Colic lymph node (tissue), 1 donor: ENCODE results near the gene MPRIP.

DNA sequence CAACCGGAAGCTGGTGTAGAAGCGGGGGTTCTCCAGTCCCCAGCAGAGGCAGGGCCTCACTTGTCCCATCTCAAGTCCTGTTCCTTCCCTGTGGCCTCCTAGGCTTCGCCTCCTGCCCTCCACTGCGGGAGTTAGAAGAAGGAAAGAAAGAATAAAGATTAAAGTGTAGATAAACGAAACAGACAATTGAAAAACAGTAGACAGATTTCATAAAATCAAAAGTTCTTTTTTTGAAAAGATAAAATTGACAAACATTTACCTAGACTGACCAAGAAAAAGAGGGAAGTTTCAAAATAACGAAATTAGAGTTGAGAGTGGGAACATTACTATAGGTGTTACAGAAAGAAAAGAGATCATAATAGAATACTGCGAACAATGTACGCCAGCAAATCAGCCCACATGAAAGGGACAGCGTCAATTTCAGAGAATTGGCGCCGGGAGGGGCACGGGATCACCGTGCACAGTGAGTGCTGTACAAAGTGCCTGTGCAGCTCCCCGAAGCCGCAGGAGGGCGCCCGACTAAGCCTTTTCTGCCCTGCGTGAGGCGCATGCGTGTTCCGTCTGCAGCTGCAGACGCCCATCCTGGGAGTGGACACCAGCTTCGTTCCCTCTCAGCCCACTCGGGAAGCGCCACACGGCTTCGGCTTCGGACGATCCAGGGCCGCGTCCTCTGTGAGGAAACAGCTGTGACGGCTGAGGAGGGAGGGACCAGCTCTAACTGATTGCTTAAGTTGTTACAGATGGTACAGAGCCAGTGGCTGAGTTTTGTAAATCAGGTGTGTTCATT lies 15.1 kb upstream of the ZNF287 start:
- PRO-cap = bidirectional peak, plus-strand start at position 572 of the sequence, minus-strand start at position 294 of the sequence

DNA sequence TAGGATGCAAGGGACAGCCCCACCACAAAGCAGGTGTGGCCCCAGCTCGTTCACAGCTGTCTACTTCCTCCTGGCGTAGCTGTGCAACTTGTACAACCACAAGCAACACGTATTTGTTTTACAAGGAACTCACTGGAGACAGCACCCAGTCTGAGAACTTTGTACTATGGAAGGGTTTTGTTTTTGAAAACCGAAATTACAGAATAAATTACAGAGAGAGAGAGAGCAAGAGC lies 17.4 kb upstream of the TNFRSF13B start:
- PRO-cap = bidirectional peak, plus-strand start at position 123 of the sequence, minus-strand start at position 62 of the sequence

GRCh38 chr17:17021032-17022042 lies 20.9 kb upstream of the MPRIP start:
- PRO-cap = no peak

- PRO-cap = no peak
These were observed 16.6 kb upstream of the MPRIP start for GRCh38 chr17:17025569-17026211.

DNA sequence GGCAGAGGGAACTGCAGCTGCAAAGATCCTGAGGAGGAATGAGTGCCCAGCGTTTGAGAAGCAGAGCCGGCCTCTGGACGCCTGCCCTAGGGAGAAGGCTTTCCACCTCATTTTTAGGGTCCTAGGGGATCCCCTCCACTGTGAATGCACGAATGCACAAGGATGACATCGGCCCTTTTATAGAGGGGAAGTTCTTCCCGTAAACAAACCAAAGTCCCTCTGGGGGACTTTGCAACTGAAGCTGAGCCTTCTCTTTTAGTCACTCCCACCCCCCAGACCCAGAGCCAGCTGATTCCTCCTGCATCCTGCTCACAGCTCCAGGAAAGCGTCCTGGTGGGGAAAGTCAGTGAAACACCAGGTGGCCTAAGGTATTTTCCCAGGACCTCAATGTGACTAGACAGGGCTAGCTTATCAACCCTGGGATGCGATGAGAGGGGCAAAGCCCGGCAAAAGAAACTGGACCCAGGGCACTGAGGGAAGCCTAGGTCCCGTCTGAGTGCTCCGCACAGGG lies 13.1 kb upstream of the MPRIP start:
- PRO-cap = no peak

DNA sequence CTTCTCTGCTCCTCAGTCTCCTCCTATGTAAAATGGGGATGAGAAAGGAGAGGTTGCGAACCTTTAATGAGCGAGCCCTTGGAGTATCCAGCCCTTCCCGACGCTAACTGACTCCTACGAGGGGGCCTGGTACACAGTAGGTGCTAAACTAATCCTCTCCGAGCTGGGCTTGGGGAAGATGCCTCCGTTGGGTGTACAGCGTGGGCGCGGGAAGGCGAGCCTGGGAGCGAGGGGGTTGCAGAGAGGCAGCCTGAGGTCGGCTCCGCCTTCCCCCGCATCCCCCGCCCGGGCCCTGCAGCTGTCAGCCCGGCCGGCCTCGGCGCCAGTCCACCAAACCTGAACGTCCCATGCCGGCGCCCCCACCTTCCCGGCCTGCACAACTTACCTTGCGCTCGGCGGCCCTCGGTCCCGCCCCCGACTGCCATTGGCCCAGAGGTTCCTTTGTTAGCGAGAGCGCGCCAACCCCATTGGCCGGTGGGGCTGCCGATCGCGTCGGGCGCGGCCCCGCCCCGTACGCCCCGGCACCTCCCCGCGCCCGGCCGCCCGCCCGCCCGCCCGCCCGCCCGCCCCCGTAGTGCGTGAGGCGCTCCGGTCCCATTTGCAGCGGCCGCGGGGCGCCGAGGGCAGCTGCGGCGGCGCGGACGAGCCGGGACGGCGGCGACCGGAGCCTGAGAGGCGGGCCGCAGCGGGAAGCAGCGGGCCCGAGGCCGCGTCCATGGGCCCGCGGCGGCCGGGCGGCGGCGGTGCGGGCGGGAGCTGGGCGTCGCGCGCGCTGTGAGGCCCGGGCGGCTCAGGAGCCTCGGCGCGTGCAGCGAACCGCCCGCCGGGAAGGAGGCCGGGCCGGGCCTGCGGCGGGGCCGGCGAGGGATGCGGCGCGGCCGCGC lies at the start of gene MPRIP:
TSS of gene MPRIP (plus strand) at position 572 of the 884 bp plus-strand sequence.
- PRO-cap = bidirectional peak, plus-strand start at position 601 of the sequence, minus-strand start at position 338 of the sequence

GRCh38 chr17:17043618-17044166 lies 1.4 kb downstream of the MPRIP start:
- PRO-cap = no peak

- PRO-cap = no peak
These were observed 5.2 kb downstream of the MPRIP start for GRCh38 chr17:17047181-17048129.

GRCh38 chr17:17126467-17126994 lies 79.6 kb downstream of the PLD6 start:
- PRO-cap = no peak

- PRO-cap = no peak
These were observed 47.7 kb downstream of the PLD6 start for GRCh38 chr17:17158326-17159026.

GRCh38 chr17:17173838-17174185 lies 32.3 kb downstream of the PLD6 start:
- PRO-cap = no peak

DNA sequence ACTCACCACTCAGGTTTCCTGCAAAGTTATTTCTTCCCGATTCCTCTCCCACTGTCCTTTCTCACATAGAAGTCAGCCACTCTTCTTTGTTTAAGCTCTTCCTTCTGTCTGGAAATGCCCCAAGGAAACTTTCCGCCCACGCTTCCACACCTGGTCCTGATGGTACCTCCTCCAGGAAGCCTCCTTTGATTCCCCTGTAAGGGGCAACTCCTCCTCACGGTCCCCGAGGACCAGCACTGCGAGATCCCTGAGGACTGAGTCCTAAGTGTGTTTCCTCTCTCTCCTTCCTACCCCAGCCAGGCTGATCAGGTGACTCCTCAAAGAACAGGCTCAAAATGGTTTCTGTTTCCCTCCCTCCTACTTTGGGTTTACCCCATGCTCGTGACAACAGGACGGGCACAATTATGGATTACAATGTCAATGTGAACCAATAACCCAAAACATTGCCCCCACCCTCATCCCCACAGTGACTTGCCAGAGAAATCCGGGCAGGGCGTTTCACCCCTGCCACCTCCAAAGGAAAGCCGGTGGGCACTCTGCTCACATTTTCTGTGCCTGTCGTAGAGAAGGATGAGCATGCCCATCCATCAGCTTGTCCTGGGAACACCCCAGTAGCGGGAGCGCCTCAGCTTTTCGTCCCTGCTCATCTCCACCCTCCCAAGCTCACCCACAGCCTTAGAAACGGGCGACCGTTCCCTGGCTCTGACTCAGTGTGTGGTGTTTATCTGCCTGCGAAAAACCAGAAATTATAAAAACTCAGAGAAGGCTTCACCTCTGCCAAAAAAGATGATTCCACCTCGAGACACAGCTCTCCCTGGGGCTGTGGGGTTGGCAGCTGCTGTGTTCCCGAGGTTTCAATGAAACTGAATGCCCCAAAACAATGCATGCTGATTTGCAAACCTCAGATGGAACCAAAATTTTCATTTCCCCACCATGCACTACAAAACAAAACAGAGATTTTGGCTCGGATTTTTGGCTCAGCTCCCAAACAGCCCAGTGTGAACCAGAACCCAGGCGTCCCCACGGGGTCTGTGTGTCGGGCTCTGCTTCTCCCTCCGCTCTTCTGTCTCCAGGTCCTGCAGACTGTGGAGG lies 62.7 kb upstream of the MED9 start:
- PRO-cap = no peak

- PRO-cap = no peak
These were observed 60.2 kb upstream of the MED9 start for GRCh38 chr17:17416346-17417280.

- PRO-cap = no peak
These were observed 4.8 kb downstream of the RASD1 start for GRCh38 chr17:17490895-17492212.

DNA sequence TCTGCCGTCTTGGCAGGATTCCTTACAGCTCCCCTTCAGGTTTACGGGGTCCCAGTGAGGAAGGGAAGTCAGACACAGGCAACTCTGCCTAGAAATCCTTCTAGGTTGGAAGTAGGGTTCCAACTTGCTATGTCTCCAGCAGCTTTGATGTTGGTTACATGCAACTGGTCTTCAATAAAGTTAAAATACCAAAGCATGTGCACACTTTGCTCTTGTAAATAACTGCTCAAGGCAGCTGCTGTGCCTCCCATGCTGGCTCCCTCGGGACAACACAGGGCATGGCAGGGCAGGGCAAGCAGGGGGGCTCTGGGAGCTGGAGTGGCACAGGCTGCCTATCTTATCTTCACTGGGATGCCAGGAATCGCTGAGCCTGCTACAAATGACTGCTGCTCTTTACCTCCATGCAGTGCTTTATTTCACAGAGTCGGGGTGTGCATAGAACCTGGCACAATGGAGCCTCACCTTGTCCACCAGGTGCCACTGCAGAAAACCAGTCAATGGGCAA lies 21.9 kb downstream of the PEMT start:
- PRO-cap = no peak

- PRO-cap = no peak
These were observed 15.9 kb downstream of the PEMT start for GRCh38 chr17:17575211-17576424.

- PRO-cap = no peak
These were observed 9.9 kb downstream of the PEMT start for GRCh38 chr17:17581454-17582179.

DNA sequence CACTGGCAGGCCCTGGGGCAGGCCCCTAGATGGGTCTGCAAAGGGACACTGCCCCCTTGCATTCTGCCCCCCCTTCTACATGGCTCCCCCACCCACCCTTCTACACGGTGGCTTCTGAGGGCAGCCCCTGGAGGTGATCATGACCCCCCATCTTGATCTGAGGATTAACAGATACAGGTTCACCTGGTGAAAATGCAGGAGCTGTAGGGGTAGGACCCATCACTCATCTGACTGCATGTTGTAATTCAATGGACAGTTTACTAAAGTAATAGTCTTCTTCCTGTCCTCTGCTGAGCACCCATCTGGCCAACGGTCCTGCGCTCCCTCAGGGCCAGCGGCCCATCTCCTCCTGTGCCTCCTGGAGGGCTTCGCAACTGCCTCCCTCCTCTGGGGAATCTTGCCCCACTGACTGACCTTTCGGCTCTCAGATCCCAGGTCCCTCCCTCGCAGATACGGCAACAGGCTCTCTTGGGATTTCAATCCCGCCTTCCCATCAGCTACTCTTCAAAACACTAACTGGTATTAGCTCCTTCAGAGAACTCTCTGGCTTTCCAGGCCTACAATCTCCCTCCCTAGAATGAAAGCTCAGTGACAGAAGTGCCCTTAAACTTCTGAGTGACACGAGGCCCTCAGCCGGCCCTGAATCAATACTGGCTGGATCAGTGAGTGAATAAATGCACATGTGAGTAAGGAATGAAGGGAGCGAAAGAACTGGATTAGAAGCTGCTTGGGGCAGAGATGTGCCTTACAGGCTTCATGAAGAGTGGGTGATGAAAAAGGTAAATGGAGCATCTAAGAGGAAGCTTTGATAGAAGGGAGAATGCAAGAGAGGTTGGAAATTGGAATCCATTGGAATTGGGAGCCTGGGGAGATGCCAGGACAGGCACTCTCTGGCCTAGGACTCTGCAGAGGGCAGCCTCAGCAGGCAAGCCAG lies 1.3 kb downstream of the PEMT start:
- PRO-cap = no peak

- PRO-cap = bidirectional peak, plus-strand start at chr17:17682941, minus-strand start at chr17:17682878; bidirectional peak, plus-strand start at chr17:17683271, minus-strand start at chr17:17683117
These were observed 1.5 kb downstream of the RAI1 start for GRCh38 chr17:17682676-17683311.

- PRO-cap = no peak
These were observed 2.1 kb downstream of the RAI1 start for GRCh38 chr17:17683312-17683825.